Bronchus fibroblast of lung (primary cell): Measurements from ENCODE around the genes COMMD10 and DTWD2.

DNA sequence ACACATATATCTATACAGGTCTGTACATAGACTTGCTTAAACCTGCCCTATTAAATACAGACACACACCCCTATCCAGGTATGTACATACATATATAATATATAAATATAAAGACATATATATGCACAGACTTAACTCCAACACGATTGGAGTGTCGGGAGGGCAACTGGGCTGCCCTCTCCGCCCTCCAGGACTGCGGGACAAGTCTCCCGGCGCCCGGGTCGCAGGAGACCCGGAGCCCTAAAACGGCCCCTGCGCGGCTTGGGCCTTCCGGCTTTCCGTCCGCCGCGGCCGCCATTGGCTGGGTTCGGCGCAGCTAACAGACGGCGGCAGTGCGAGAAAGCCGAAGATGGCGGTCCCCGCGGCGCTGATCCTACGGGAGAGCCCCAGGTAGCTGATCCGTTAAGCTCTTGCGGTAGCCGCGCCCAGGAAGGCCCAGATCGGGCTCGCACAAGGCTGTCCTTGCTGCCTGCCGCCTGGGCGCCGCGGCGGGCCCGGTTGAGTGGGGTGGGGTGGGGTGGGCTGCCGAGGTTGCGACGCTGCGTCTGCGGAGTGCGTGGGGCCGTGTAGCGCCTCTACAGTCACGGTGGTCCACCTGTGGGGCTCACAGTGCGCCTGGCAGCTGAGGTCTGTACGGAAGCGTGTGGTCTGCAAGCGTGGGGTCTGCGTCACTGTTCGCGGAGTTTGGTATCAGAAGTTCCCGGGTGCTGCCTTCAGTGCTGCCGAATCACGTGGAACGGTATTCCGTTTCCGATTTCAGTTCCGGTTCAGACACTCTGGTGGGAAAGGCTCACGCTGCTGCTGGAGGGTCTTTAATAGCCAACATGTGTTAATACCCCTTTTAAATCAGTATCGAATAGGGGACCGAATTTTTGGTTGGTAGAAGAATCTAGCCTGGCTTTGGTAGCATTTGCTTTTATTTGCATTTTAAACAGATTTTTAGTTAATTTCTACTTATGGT lies at the start of gene COMMD10:
COMMD10 (plus strand) TSS at position 322 of the 961 bp plus-strand sequence.
- RAMPAGE, long total RNA = start-site peak on the plus strand centred at position 320 of the sequence, 53 bp wide, 608 and 341 reads in 2 replicates

DNA sequence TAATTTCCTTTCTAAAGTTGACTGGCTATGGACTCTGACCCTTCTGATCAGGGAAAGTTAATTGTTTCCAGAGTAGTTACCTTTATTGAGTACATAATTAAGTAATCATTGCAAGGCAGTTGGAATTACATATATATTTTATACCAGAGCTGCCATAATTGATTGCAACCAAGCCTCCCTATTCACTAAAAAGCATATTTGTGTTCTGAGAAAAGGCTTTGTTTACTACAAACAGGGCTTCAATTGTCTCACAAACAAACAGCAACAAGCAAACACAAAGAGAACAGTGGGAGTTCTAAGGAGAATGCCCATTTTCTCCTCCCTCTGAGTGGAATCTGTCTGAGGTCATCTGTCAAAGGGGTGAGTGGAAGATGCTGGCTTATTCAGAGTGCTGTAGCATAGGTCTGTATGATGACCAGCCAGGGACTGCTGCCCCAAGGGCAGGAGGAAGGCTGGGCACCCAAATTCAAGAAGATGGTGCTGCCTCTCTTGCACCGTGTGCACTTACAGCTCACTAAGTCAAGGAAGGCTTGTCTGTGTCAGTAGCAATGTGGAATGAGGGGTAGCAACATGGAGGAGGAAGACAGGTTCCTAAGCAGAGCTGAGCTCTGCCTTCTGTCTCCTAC lies 136.4 kb downstream of the SEMA6A start:
- RAMPAGE, long total RNA = no peak

- RAMPAGE, long total RNA = no peak
These were observed 54.6 kb downstream of the SEMA6A start for GRCh38 chr5:116519888-116520612.

DNA sequence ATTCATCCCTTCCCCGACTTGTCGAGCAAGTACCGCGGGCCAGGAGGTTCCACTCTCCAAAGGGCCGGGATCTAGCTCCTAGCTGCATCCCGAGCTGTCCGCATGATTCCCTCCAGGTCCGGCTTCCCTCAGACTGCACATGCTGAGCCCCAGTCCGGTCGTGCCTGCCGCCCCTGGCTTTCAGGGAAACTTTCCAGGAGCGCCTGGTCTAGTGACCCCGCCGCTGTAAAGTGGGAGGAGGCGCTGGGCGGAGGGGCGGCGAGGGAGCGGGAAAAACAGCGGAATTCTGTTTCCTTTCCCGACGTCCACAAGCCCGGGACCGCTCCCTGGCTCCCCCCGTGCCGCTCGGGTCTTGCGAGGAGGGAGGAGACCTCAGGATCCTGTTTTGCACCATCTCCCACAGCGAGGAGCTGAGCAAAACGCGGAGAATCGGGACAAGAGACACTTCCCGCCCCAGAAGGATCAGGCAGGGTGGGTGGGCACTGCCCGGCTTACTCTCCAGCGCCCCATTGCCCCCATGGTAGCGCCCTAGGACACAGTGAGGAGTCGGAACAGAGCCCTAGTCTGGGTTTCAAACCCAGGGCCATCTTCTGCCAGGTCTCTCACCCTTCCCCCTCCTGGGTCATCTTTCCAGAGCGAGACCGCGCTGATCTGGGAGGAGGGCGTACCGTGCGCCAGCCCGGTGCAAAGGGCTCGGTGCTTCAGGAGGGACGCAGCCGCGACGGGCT lies 1.8 kb downstream of the SEMA6A start:
- RAMPAGE, long total RNA = no peak

GRCh38 chr5:116573756-116574746 lies 572 bp downstream of the SEMA6A start:
- RAMPAGE, long total RNA = no peak

DNA sequence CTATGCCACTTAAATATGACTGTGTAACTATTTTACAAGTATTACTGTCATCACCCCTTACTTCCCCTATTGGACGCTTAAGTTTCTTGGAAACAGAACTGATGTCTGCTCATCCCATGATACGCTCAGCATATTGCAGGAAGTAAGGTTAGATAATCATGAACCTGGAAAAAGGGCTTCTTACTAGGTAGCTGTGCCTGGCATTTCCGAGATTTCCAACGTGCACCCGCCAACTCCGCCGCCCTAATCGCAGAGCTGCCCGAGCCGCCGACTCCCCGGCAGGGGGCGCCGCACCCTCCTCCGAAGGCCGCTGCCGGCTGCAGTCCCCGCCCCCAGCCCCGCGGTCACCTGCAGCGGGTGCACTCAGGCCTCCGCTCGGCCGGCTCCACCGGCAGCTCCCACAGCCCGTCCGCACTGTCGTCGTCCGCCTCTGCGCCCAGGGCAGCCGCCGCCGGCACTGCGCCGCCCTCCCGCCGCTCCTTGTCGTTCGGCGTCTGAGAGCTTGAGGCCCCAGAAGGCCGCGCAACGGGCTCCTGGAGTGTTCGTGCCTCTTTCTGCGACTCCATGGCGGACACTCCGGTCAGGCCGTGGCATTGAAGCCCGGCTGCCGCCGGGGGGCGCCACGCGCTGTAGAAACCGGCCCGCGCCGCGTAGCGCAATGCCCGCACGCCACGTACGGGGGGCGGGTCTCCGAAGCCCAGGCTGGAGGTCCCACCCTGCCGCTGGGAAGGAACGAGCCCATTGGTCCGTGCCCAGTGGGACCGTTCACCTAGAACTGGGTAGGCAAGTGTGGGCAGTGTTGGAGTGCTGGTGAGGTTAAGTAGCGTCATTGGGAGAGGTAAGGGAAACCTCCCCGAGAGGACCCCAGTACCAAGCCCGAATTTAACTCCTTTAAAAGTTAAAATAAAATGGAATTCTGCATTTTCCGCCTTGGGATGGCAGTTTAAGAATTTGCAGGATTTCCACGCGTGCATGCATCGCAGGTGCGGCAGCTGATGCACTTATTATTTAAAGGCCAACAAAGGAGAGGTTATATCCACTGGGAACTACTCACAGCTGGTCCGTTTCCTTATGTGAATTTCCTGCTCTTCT lies at the start of gene DTWD2:
DTWD2 (minus strand) TSS at position 602 of the 1,092 bp plus-strand sequence.
- RAMPAGE, long total RNA = no peak

- RAMPAGE, long total RNA = no peak
These were observed 11.8 kb upstream of the TNFAIP8 start for GRCh38 chr5:119343644-119344894.

DNA sequence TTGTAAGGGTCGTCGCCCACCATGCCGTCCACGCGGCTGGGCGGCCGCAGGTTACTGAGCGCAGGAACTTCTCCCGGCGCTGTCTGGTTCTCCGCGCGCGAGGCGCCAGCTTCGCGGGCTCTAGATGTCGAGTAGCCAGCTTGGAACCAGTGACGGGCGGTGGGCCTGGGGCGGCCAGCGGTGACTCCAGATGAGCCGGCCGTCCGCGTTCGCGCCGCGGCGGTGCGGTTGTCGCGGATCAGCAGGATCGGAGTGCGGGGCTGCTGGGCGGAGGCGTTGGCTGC lies 649 bp downstream of the LOX start:
- RAMPAGE, long total RNA = no peak

GRCh38 chr5:122493243-122493568 lies 181.2 kb downstream of the SNCAIP start:
- RAMPAGE, long total RNA = no peak

- RAMPAGE, long total RNA = no peak
These were observed 58.4 kb downstream of the PPIC start for GRCh38 chr5:122978131-122978583.

- RAMPAGE, long total RNA = no peak
These were observed 16.9 kb downstream of the PPIC start for GRCh38 chr5:123019622-123020024.

DNA sequence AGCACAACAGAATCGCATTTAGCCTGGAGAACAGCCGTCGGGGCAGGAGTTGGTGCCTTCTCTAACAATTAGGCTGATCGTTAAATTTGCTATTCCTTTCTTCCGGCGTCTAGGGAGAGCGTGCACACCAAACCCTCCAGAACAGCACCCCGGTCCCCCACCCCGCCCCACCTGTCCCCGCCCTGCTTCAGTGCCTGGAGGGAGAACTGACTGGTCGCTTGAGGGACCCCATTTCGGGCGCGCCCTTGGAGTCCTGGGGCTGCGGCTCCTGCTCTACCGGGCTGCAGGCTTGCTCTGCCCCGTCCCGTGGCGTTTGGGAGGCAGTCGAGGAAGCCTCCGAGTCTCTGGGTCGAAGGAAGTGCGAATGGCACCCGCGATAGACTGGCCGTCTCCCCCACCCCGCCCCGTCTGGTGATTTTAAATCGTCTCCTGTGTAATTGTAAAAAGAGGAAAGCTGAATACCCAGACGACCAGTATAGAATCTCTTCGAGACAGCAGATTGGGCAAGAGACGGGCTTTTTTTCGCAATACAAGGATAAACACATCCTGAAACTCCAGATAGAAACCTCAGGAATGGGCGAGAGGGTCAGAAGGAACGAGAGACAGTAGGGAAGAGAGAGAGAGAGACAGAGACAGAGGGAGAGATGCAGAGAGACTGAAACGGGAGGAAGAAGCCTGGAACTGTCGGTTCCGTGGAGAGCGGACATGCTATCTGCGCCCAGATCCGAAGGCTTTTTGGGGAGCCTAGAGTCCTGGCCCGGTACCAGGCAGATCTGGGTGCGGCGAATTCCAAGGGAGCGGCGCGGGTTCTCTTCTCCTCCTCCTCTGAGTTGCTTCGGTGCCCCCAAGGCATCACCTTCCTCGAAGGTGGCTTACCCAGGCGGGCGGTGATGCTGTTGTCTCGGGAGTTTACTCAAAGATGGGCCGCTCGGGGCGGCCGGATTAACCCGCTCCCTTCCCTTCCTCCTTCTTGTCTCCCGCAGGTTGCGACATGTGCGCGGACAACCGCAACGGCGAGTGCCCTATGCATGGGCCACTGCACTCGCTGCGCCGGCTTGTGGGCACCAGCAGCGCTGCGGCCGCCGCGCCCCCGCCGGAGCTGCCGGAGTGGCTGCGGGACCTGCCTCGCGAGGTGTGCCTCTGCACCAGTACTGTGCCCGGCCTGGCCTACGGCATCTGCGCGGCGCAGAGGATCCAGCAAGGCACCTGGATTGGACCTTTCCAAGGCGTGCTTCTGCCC lies 10.1 kb downstream of the PRDM6 start:
- RAMPAGE, long total RNA = no peak

- RAMPAGE, long total RNA = no peak
These were observed 118.0 kb downstream of the PRDM6 start for GRCh38 chr5:123206848-123207562.

DNA sequence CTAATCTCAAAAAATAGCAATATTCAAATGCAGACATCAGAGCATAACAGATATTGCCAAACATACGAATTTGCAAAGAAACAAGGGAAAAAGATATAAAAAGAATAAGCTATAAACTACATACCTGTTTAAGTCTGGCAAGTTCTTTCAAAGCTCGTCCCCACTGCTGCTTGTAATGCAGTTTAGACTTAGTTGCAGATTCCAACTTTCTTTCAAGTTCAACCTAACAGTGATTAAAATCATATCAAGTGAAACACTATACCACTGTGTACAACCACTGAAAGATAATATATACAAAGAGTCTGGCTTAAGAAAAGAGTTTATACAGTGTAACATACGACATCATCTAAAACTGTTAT lies 58.9 kb downstream of the CEP120 start:
- RAMPAGE, long total RNA = no peak

GRCh38 chr5:124209758-124210071 lies 536.7 kb downstream of the ZNF608 start:
- RAMPAGE, long total RNA = no peak

DNA sequence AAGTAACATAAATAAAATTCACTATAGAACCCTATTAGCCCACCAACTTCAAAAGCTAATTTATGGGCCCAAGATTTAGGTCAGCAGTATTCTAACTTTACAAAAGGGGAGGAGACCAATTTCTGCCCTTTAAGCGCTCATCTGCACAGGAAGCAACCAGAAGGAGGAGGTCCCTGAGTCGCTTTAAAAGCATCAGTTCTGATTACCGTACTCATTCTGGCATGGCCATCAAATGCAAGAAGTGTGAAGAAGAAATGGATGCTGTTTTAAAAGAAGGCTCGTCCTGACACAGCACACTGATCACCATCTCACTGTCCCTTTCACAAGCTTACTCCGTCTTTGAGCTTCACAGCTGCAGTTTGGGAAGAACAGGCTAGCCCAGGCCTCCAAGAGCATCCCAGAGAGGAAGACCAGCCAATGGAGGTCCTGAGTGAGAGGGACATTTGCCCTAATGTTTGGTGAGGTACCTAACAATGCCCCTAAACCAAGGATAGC lies 17.5 kb downstream of the ZNF608 start:
- RAMPAGE, long total RNA = no peak

DNA sequence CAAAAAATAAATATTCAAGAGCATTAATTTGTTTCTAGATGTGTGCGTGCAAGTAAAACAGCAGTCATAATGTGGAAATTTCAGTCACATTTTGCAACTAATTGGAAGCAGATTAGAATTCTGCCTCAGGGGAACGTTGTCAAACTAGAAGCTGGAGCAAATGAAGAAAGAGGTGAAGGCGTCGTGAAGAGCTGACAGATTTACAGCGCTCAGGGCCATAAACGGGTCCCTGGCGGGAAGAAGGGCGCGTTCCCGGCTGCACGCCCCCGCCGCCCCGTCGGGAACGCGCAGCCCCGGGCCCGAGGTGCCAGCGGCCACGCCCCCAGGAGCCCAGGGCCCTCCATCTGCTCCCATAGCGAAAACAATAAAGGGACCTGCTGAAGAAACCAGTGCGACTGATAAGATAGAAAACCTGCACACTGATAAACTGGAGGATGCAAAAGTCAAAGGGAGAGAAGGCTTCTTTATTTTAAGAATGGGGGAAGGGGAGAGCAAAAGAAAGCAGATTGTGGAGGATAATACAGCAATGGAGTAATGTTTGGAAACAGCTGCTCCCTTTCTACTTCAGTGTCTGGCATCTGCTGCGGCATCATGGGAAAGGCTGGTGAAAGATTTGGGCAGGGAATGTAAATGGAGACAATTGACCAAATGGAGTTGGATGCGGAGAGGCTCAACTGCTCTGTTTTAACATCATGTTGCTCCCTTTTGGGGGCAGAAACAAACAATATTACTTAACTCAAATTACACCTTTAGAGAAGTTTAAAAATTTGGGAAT lies 11.1 kb downstream of the ZNF608 start:
- RAMPAGE, long total RNA = no peak

GRCh38 chr5:124952802-124953054 lies 206.3 kb upstream of the ZNF608 start:
- RAMPAGE, long total RNA = no peak

GRCh38 chr5:124963620-124964087 lies 217.2 kb upstream of the ZNF608 start:
- RAMPAGE, long total RNA = no peak

DNA sequence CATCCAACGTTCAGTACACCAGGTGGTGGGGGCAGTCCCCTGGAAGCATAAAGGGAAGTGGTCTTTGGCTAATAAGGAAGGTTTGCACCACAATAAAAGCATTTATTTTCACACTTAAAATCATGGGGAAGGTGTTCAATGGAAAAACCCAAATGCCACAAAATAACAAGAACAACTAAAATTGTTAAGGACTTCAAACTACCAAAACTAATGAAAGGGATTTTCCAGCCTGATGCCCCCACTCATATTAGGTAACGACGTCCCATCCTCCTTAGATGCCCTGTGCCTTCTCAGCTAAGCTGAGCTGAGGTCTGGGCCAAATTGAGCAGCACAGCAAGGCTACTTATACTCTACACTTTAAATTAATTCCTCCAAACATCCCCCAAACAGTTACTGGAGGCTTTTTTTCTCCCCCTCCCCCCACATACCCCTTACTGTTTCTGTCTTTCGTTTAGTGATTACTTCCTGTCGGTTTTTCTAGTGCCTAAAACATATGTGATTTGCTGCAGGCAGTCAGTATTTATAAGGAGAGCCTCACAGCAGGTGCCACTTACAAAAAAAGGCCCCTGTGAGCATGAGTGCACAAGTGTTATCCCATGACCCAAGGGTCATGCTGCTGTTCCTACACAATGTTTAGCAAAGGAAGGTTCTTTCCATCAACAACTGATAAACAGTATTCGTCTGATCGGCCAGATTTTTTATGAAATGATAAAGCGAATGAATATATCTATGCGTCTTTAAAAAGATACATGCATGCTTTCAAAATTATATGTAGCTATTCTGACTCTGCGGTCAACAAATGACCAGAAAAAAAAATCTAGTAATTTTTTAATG lies 259.8 kb upstream of the ZNF608 start:
- RAMPAGE, long total RNA = no peak